Uterus (tissue), 7 donors: ENCODE measurements around the genes BPIFB1 and SNTA1.

- PRO-cap, 4 experiments, result no peak in any of the 4 experiments
- RAMPAGE, long total RNA, 2 experiments, result no peak in any of the 2 experiments
- RRBS, result no CpG with 5 or more reads among the region's 2 CpGs
These were observed 24.9 kb upstream of the MAPRE1 start for GRCh38 chr20:32794878-32795297.

DNA sequence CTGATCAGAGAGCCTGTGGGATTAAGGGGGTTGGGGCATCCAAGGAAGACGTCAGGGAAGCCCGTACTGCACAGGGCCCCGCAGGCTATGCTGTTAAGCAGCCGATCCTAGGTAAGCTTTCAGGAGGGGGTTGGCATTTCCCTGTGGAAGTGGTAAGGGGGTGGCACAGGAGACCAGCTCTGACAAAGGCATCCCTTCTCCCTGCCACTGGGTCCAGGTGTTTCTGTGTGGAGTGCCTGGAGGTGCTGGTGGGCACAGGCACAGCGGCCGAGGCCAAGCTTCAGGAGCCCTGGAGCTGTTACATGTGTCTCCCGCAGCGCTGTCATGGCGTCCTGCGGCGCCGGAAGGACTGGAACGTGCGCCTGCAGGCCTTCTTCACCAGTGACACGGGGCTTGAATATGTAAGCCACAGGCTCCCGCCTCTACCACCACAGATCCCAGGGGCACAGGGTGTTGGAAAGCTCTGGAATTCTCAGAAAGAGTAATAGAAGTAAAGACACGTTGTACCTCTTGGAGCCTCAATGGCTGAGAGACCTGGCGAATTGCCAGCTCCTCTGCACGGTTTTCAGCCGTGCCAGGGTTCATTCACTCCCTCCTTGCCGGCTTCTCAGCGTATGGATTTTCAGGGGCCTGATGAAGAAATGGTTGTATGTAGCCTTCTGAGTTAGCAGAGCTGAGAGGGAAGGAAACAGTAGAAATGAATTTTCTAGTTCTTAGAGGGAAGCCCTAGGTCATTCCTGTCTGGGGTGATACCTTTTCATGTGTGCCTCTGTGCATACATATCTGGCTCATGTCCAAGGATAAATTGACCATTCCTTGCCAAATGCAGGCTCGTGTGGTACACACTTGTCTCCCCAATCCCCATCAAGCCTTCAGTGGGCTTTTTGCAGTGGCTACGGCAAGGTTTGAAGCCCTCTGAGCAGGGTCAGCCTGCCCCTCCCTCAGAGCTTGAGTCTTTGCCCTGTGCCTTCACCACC, 21.2 kb upstream of the MAPRE1 start:
- PRO-cap, 4 experiments, result no peak in any of the 4 experiments
- RAMPAGE, long total RNA, 2 experiments, result no peak in any of the 2 experiments
- RRBS, result no CpG with 5 or more reads among the region's 24 CpGs

DNA sequence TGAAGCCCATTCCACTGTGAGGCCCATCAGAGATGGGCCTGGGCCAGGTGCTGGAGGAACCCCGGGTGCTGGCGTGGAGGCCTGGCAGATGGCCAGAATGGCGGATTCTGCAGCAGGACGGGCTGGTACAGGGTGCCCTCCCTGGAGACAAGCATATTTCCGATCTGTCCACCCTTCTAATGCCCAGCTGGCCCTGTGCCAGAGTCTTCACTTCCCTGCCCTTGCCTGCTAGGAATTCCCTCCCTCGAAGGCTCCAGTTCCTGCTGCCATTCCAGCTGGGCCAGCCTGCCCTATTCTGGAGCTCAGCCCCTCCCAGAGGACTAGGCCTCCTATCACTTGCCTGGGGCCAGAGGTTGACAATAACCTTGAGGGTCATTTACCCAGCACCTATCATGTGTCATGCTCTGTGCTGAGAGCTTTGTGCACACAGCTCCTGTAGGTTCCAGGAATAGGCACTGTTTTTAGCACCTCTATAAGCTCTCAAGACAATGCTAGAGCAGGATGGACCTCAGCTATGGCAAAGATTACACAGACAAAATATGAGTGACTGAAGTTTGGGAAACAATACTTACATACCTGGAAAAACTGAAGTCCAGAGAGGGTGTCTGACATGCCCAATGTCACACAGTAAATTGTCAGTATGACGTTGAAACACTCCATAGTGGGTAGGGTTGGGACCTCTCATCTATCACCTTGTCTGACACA, 21.4 kb downstream of the SUN5 start:
- PRO-cap, 4 experiments, result no peak in any of the 4 experiments
- RAMPAGE, long total RNA, 2 experiments, result no peak in any of the 2 experiments
- RRBS, result no CpG with 5 or more reads among the region's 7 CpGs

DNA sequence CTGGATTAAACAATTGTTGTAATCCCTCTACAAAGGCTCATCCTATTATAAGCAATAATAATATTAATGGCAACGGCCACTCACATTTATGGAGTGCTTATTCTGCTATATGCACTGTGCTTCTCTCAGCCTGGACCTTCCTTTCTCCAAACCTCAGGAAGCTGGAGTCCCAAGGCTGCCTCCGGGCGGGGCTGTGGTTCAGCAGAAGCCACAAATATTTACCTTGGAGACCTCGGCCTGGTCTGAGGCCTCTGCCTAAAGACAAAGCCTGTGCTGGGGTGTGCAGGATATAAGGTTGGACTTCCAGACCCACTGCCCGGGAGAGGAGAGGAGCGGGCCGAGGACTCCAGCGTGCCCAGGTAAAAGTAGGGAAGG, at the start of gene BPIFB1:
TSS of gene BPIFB1 (plus strand) at position 319 of the 375 bp plus-strand sequence.
- PRO-cap, 4 experiments, result no peak in any of the 4 experiments
- RAMPAGE, long total RNA, 2 experiments, result no peak in any of the 2 experiments
- RRBS, result no CpG with 5 or more reads among the region's 8 CpGs

DNA sequence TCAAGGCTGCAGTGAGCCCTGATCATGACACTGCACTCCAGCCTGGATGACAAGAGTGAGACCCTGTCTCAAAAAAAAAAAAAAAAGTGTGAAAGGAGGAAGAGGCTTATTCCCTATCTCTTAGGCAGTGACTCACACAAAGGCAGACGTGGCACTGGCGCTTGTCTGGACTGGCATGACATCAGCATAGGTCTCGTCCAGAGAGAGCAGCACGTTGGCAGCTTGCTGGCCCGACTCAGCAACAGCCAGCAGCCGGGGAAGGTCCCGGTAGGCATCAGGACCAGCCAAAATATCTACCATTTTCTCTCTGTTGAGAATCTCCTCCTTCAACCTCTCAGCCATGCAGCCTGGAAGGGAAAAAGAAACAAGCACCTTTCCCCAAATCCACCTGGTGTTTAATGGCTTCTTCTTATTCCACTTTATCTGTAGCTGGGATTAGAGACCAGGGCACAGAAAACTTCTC, 14.1 kb downstream of the CDK5RAP1 start:
- PRO-cap, 4 experiments, result no peak in any of the 4 experiments
- RAMPAGE, long total RNA, 2 experiments, result no peak in any of the 2 experiments
- RRBS, result no CpG with 5 or more reads among the region's 7 CpGs

- PRO-cap, 4 experiments, result peak in 4 of 4 experiments; most common minus-strand start chr20:33443749 (in 4)
- RAMPAGE, long total RNA, 2 experiments, result no peak in any of the 2 experiments
- RRBS, result 1% methylated on average over 21 of the region's 41 CpGs
These were observed at the start of gene SNTA1 for GRCh38 chr20:33443477-33443807. SNTA1 (minus strand) TSS chr20:33443763.

DNA sequence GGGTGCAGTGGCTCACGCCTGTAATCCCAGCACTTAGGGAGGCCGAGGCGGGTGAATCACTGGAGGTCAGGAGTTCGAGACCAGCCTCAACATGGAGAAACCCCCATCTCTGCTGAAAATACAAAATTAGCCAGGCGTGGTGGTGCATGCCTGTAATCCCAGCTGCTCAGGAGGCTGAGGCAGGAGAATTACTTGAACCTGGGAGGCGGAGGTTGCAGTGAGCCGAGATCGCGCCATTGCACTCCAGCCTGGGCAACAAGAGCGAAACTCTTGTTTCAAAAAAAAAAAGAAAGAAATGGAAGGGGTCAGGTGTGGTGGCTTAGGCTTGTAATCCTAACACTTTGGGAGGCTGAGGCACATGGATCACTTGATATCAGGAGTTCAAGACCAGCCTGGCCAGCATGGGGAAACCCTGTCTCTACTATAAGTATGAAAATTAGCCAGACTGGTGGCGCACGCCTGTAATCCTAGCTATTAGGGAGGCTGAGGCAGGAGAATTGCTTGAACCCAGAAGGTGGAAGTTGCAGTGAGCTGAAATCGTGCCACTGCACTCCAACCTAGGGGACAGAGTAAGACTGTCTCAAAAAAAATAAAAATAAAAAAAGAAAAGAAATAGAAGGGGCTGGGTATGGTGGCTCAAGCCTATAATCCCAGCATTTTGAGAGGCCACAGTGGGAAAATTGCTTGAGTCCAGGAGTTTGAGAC, 15.8 kb downstream of the CBFA2T2 start:
- PRO-cap, 4 experiments, result no peak in any of the 4 experiments
- RAMPAGE, long total RNA, 2 experiments, result no peak in any of the 2 experiments
- RRBS, result no CpG with 5 or more reads among the region's 13 CpGs

DNA sequence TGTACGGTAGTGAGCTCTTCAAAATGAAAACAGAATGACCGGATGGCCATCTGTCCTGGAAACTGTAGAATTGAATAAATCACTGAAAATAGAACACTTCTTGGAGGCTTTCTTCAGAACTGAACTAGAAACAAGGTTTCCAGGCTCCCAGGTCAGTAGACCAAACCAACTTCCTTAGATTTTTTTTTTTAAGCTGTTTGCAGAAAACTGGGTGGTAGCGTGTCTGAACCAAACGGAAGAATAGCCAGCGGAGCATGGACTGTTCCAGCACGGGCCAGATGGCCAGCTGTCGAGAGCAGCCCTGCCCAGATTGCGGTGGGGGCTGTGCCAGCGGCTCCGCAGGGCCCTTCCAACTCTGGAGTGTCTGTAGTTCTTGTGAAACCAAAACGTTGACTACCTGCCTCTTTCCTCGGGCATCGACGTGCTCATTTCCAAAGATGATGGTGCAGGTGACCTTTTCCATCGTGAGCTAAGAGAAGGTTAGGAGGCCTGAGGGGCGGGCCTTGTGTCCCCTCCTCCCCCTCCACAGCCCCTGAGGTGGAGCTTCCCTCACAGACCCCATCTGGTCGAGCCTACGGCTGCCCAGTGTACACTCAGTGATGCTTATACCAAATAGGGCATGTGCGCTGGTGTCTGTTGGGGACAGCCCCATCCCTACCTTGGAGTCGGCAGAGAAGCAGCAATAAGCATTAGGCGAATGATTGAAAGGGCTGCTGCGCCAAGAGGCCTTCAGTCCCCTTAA, 13.0 kb upstream of the C20orf144 start:
- PRO-cap, 4 experiments, result no peak in any of the 4 experiments
- RAMPAGE, long total RNA, 2 experiments, result no peak in any of the 2 experiments
- RRBS, result no CpG with 5 or more reads among the region's 22 CpGs

DNA sequence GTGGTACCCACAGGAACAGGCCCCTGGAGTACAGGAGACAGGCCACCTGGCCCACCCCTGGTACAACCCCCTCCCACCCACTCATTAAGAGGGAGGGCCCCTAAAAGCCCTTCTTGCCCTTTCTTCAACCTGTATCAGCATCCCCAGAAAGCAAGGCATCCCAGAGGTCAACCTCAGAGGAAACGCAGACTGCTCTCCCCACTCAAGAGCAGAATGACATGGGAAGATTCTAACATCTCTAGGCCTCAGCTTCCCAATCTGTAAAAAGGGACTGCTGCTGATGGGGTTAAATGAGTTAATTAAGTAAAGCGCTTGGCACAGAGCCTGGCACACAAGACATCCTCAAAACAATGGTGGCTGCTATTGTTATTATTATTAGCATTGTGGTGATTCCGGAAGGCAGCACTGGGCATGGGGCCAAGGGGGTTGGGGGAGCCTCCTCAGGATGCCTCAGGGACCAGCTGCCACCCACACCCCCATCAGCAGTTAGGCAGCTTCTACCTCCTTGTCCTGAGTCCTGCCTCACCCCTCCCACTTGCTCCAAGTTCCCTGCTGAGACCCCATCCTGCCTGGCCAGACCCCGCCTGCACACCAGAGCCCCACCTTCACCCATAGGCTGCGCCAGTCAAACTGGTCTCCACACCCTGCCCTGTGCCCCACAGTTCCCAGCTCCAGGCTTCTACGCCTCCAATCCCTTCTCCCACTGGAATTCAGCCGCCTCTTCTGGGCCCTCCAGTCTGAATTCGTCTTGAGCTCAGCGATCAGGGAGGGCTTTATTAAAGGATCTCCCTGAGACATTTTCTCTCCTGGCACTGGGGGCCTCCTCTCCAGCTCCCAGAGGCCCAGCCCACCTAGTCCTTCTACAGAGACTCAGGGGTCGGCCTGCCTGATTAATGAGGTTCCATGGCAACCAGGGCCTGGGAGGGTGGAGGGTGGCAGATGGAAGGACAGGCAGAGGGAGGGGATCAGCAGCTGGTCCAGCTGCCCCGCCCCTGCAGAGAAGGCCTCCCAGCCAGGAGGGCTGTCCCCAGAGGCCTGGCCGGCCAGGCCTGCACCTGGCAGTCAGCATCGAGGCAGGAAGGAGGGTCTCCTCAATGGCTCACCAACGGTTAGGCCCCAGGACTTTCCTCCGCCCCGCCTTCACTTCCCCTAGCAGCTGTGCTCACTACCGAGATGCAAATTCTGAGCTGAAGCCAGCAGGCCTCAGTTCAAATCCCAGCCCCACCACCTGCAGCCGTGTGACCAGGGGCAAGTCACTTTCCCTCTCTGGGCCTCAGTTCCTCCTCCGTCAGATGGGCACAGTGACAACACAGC, 1.4 kb downstream of the E2F1 start:
- PRO-cap, 4 experiments, result no peak in any of the 4 experiments
- RAMPAGE, long total RNA, 2 experiments, result no peak in any of the 2 experiments
- RRBS, result no CpG with 5 or more reads among the region's 19 CpGs

DNA sequence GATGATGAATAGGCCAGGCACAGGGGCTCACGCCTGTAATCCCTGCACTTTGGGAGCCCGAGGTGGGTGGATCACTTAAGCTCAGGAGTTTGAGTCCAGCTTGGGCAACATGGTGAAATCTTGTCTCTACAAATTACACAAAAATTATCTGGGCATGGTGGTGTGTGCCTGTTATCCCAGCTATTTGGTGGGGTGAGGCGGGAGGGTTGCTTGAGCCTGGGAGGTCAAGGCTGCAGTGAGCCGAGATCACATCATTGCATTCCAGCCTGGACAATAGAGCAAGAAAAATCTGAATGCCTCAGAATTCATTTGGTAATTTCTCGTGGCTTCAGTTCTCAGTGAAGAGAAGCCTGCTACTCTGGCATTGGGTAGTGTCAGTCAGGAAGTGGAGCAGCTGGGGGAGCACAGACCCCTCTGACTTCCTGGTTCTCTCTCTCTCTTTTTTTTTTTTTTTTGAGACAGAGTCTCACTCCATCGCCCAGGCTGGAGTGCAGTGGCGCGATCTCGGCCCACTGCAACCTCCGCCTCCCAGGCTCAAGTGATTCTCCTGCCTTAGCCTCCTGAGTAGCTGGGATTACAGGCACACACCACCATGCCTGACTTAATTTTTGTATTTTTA, 24.2 kb downstream of the ZNF341 start:
- PRO-cap, 4 experiments, result no peak in any of the 4 experiments
- RAMPAGE, long total RNA, 2 experiments, result no peak in any of the 2 experiments
- RRBS, result no CpG with 5 or more reads among the region's 10 CpGs

DNA sequence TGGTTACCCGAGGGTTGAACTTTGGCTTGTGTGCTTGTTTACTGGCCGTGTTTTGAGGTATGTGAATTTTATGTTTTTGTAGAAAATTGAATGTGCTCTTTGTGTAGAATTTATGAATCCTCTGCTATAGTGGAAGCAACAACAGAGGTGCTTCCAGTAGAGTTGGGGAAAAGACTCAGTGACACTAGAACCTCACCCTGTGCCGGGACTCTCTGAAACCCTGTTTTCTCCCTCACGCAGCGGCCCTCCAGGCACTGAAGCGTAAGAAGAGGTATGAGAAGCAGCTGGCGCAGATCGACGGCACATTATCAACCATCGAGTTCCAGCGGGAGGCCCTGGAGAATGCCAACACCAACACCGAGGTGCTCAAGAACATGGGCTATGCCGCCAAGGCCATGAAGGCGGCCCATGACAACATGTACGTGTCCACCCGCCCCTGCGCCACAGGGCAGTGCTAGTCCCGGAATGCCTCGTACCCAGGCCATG, 37.1 kb downstream of the CHMP4B start:
- PRO-cap, 4 experiments, result no peak in any of the 4 experiments
- RAMPAGE, long total RNA, 2 experiments, result no peak in any of the 2 experiments
- RRBS, result no CpG with 5 or more reads among the region's 19 CpGs

GRCh38 chr20:33995060-33995910, 1.6 kb downstream of the RALY start:
- PRO-cap, 4 experiments, result peak in 2 of 4 experiments; most common plus-strand start chr20:33995618 (in 2)
- RAMPAGE, long total RNA, 2 experiments, result no peak in any of the 2 experiments
- RRBS, result no CpG with 5 or more reads among the region's 9 CpGs

DNA sequence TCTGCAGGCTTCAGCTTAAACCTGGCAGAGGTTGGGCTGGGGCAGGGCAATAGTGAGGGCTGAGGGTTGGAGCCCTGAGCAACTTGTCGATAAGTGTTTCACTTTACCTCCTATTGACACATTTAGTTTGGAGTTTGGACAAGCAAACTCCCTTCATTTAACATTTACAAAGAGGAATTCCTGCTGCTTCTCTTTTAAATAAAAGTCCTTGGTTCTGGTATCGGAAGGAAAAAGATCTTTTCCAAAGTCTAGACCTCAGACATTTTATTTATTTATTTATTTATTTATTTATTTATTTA, 32.4 kb downstream of the RALY start:
- PRO-cap, 4 experiments, result no peak in any of the 4 experiments
- RAMPAGE, long total RNA, 2 experiments, result no peak in any of the 2 experiments
- RRBS, result no CpG with 5 or more reads among the region's 2 CpGs

- PRO-cap, 4 experiments, result peak in 2 of 4 experiments; most common minus-strand start chr20:34282917 (in 2)
- RAMPAGE, long total RNA, 2 experiments, result no peak in any of the 2 experiments
- RRBS, result no CpG with 5 or more reads among the region's 3 CpGs
These were observed 20.5 kb downstream of the AHCY start for GRCh38 chr20:34282770-34283035.

GRCh38 chr20:34522848-34523457, 6.7 kb downstream of the DYNLRB1 start:
- PRO-cap, 4 experiments, result no peak in any of the 4 experiments
- RAMPAGE, long total RNA, 2 experiments, result no peak in any of the 2 experiments
- RRBS, result 33% methylated on average over 1 of the region's 14 CpGs

DNA sequence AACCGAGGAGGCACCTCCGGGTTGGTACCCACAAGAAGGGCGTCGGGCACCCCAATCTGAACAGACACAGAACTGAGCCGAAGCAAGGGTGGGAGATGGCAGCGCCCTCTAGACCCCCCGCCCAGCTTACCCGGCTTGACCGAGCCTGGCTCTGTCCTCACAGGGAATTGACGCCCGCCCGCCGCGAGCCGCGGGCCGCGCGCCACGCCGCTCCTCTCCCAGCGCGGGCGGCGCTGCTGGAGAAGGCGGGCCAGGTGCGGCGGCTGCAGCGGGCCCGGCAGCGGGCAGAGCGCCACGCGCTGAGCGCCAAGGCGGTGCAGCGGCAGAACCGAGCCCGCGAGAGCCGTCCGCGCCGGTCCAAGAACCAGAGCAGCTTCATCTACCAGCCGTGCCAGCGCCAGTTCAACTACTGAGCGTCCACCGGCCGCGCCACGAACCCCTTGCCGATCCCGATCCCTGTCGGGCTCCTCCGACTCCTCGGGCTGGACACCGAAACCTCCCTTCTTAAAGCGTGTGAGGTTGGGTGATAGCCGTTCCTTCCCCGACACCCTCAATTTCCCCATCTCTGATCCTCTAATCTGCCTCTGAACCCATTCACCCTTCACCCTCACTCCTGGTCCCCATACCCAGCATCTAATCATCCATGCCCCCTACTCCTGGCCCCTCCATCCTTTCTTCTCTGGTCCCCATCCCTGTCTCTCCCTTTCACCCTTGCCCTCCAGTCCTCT, 5.9 kb downstream of the TP53INP2 start:
- PRO-cap, 4 experiments, result peak in 2 of 4 experiments; most common plus-strand start position 162 of the sequence (in 1); most common minus-strand start position 74 of the sequence (in 2)
- RAMPAGE, long total RNA, 2 experiments, result no peak in any of the 2 experiments
- RRBS, result 2% methylated on average over 21 of the region's 60 CpGs

DNA sequence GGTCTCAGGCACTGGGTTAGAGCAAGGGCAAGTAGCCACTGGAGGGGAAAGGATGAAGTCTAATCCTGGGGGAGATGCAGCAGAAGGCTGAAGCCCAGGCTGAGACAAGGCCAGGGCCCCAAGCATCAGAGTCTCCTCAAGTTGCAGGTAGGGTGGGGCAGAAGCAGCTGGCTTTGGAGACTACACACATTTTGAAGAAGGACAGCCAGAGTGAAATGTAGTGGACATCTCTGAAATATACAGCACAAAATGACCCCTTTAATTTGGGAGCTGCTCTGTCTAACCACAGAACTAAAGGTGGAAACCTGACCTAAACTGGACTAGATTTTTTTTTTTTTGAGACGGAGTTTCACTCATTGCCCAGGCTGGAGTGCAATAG, 9.6 kb downstream of the TP53INP2 start:
- PRO-cap, 4 experiments, result no peak in any of the 4 experiments
- RAMPAGE, long total RNA, 2 experiments, result no peak in any of the 2 experiments
- RRBS, result no CpG with 5 or more reads among the region's 1 CpG

DNA sequence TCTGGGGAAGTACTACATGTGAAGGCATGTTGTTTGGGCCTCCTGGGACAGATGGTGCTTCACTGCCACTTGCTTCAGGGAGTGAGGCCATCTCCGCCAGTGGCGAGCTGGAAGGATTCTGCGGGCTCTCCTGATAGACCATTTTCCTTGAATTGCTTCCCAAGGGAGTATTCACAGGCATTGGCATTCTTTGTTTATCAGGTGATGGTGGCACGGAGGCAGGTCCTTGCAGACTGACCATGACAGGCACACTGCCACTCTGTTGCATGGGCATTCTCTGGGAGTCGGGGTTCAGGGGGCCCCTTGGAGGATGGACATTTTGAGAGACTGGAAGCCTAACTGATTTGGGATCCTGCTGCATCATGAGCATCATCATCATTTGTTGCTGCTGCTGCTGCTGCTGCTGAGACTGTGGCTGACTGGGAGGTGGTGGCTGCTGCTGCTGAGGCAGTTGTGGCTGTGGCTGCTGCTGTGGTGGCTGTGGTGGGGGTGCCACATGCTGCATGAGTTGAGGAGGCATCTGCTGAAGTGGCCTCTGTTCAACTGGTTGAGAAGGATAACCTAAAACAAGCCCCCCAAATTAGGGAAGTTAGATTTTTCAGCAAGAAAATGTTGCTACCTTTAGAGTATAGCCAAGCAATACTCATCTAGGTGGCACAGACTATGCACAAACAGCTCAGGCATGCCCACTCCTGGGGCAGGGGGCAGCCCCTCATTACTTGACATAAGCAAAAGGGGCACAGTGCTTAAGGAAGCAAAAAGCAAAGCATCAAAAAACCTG, 38.8 kb downstream of the TP53INP2 start:
- PRO-cap, 4 experiments, result no peak in any of the 4 experiments
- RAMPAGE, long total RNA, 2 experiments, result no peak in any of the 2 experiments
- RRBS, result no CpG with 5 or more reads among the region's 5 CpGs

- PRO-cap, 4 experiments, result peak in 4 of 4 experiments; most common plus-strand start chr20:34825276 (in 4); most common minus-strand start chr20:34825265 (in 2)
- RAMPAGE, long total RNA, 2 experiments, result no peak in any of the 2 experiments
- RRBS, result 2% methylated on average over 45 of the region's 67 CpGs
These were observed 540 bp downstream of the NCOA6 start for GRCh38 chr20:34824698-34825524.

DNA sequence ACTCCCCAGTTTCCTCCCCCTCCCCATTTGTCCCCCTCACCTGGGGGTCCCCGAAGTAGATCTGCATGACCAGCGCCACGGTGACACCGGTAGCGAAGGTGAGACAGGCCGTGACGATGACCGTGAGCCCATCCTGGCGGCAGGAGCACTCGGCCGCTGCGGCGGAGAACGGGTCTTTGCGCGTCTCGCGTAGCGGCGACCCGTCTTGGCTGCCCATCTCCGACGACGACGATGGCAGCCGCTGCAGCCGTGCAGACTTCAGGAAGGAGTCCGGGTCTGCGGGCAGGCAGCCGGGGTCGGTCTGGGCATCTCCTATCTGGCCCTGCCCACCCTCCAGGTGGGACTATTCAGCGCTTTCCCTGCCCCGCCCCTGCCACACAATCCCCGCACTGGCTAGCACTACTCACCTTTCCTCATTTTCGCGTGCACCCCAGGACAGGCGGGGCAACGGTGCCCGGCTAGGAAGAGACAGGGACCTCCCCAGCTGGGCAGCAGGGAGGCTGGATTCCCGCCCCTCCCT, 9.3 kb downstream of the GGT7 start:
- PRO-cap, 4 experiments, result no peak in any of the 4 experiments
- RAMPAGE, long total RNA, 2 experiments, result no peak in any of the 2 experiments
- RRBS, result no CpG with 5 or more reads among the region's 40 CpGs